ENCODE results near the gene EPB41L3.

DNA sequence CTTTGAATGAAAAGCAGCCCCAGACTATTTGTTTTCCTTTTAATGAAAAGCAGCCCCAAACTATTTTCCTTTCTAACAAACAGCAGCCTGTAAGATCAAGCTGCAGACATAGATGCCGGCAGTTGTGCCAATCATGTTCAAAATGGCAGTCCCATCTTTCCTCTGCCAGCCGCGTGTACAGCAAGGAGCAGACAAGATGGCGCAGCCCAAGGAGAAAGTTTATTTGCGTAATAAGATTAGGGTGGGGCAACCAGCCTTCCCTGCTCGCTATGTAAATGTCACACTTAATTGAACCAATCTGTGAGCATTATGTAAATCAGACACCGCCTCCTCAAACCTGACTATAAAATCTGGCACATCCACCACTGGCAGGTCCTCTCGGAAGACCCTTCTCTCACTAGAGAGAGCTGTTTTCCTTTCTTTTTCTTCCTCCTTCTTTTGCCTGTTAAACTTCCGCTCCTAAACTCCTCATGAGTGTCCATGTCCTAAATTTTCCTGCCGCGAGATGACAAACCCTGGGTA, 226.1 kb downstream of the TGIF1 start:
- RRBS = no CpG with 5 or more reads among the region's 11 CpGs

DNA sequence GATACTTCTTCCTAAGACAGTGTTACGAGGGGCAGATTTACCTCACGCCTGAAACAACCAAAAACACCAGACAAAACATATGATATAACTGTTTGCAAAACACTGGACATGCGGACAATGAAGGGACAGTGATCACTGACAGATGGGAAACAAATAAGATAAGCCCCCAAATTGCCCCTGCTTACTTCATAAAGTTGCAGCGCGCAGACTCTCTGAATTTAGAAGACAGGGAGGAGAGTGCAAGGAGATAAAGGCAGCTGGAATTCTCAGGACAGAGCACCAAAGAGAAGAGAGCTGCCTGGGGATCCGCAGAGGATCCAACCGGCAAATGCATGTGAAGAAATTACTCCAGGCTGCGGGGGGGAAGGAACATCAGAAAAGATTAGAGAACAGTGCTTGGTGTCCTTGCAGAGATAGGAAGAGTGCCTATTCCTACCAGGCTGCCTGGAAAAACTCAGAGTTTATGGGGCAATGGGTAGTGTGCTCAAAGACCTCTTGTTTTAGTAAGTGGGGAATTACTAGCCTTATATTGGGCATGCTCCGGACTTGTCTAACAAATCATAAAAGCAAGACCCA, 500.3 kb downstream of the DLGAP1 start:
- RRBS = no CpG with 5 or more reads among the region's 9 CpGs

GRCh38 chr18:4453191-4453756, 1.8 kb downstream of the DLGAP1 start:
- RRBS = no CpG with 5 or more reads among the region's 8 CpGs

DNA sequence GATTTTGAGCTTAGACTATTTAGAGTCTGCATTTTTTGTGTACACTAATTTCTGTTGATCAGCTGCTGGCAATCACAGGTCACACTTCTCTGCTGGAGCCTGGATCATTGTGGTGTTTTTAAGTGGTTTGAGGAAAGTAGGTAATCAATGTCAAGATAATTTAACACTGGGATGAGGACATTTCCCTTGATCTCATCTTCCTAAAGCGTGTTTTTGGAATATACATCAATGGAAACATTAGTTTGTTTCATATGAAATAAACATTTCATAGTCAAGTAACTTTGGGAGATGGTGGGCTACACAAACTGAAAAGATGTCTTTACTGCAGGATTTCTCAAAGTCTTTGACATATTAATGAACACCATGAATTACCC, 145.1 kb upstream of the DLGAP1 start:
- RRBS = no CpG with 5 or more reads among the region's 1 CpG

DNA sequence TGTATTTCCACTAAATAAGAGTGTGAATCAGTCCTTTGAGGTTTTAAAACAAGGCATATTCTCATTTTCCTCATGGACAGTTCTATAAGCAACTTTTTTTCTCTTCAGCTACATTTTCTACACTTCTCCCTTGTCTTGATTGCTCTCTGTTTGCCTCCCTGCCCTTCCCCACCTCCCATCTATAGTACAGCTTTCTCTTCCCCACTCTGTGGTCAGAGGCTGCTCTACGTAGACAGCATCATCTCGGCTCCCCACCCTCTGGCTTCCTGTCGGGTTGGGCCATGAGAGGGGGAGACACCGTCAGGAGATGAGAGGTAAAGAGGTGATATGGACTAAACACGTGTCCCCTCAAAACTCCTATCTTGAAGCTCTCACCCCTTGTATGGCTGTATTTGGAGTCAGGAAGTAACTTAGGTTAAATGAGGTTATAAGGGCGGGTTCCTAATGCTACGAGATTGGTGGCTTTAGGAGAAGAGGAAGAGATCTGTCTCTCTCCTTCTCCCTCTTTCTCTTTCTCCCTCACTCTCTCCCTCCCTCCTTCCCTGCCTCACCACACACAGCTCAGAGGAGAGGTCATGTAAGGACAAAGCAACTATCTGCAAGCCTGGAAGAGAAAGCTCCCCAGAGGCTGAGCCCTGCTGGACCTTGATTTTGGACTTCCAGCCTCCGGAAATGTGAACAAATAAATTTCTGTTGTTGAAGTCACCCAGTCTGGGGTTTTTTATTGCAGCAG, 138.2 kb downstream of the AKAIN1 start:
- RRBS = no CpG with 5 or more reads among the region's 8 CpGs

- RRBS = 1% methylated on average over 18 of the region's 59 CpGs
Measured at GRCh38 chr18:5237653-5238241, 40.7 kb upstream of the AKAIN1 start.

DNA sequence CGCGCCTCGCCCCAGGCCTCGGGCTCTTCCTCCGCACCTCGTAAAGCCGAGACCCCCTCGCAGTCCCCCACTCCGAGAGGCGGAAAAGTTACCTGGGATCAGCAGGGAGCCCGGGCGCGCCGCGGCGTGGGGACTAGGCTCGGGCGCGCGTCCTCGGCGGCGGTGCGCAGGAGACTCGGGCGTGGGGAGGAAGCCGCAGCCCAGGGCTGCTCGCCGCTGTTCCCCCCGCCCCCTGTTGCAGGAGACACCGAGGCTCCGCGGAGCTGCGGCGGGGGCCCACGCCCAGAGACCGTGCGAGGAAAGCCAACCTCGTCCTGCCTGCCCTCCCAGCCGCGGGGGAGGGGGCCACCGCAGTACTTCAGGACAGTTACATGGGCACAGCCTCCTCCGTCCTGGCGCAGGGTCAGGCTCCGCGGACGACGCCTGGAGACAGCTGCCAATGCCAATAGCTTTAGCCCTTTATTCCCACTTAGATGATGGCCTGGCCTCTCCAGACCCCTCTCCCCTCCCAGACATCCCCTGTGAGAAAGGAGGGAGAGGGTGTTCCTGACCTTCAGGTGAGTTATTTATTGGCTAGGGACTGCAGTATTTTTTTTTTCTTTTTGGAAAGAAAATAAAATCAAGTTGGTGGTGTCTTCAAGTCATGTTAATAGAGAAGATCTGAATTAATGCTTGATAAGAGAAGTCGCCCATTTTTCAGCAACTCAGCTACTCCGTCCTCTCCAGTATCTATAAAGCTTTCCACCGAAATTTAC, at the start of gene EPB41L3:
TSS of gene EPB41L3 (minus strand) at position 177 of the 755 bp plus-strand sequence.
- RRBS = no CpG with 5 or more reads among the region's 51 CpGs

- RRBS = no CpG with 5 or more reads among the region's 6 CpGs
Measured at GRCh38 chr18:5581946-5582412, 38.2 kb upstream of the EPB41L3 start.

DNA sequence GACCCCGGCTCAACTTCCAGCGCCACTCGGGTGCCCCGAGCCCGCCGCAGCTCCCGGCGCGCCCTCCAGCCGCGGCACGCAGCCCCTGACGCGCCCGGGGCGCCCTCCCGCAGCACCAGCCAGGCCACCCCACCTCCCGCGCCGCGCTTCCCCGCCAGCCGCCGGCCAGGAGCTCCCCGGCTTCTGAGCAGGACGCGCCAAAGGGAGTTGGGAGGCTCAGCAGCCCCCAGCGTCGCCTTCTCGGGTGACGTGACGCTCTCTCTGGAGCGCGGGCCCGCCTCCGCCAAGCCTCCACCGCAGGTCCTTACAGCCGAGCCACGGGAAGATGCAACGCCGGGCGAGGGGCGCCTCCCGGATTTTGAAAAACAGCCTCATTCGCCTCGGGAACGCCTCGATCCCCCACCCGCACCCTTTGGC, 85.0 kb upstream of the EPB41L3 start:
- RRBS = 7% methylated on average over 24 of the region's 49 CpGs

GRCh38 chr18:5889993-5891219, 4.9 kb downstream of the TMEM200C start:
- RRBS = 5% methylated on average over 39 of the region's 119 CpGs

DNA sequence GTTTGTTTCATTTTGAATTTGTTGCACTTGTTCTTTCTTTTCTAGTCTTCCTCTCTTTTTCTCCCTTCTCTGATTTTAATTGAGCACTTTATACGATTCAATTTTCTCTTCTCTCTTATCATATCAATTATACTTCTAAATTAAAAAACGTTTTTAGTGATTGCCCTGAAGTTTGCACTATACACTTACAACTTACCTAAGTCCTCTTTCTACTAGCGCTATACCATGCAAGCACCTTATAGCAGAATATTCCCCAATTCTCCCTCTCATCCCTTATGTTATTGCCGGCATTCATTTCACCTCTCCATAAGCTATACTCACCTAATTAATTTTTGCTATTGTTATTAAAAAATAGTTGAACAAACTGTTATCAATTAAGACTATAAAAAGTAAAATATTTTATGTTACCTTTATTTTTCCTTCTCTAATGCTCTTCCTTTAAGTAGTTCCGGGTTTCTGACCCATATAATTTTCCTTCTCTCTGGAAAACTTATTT, 166.4 kb upstream of the TMEM200C start:
- RRBS = no CpG with 5 or more reads among the region's 5 CpGs

- RRBS = no CpG with 5 or more reads among the region's 4 CpGs
Measured at GRCh38 chr18:7290191-7290569, 59.3 kb downstream of the LRRC30 start.

- RRBS = no CpG with 5 or more reads among the region's 2 CpGs
Measured at GRCh38 chr18:7414328-7415030, 152.6 kb upstream of the PTPRM start.

DNA sequence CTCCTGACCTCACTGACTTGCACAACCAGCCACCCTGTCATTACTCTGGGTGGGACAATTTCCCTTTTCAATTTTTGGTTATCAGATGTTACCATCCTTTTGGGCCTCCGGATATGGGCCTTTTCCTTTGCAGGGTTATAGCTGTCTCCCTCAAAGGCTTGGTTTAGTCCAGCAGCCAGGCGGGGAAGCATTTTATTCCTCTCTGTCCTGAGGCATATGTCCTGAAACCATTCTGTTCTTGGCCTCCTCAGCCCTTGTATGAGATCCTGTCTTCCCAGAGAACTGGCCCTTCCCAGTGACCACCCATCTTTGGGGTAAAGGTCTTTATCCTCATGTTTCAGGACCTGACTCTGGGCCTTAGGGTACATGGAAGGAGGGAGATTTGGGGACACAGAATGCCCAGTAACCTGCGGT, 60.1 kb downstream of the PTPRM start:
- RRBS = no CpG with 5 or more reads among the region's 3 CpGs

DNA sequence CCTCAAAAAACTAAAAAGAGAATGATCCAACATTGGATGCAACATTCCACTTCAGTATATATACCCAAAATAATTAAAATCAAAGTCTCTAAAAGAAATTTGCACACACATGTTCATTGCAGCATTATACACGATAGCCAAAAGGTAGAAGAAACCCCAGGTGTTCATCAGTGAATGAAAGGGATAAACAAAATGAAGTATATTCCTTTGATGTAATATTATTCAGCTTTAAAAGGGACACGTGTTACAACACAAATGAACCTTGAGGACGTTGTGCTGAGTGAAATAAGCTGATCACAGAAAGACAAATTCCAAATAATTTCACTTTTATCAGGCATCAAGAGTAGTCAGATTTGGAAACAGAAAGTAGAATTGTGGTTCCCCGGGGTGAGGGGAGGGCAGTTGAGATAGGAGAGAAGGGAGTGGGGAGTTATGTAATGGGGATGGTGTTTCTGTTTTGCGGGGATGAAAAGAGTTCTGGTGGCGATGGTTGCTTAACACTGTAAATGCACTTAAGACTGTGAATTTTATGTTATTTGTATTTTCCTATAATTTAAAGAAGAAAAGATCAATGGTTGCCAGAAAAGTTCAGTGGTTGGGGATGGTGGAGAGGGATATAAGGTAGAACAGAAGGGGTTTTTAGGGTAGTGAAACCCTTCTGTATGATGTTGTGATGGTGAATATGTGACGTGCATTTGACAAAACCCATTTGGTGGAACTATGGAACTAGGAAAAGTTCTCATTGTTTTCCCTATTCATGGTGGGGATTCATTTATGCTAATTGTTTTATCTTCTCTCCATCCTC, 89.1 kb downstream of the PTPRM start:
- RRBS = no CpG with 5 or more reads among the region's 7 CpGs

- RRBS = no CpG with 5 or more reads among the region's 9 CpGs
Measured at GRCh38 chr18:7712012-7713086, 145.2 kb downstream of the PTPRM start.

GRCh38 chr18:8085441-8086002, 518.4 kb downstream of the PTPRM start:
- RRBS = no CpG with 5 or more reads among the region's 6 CpGs

DNA sequence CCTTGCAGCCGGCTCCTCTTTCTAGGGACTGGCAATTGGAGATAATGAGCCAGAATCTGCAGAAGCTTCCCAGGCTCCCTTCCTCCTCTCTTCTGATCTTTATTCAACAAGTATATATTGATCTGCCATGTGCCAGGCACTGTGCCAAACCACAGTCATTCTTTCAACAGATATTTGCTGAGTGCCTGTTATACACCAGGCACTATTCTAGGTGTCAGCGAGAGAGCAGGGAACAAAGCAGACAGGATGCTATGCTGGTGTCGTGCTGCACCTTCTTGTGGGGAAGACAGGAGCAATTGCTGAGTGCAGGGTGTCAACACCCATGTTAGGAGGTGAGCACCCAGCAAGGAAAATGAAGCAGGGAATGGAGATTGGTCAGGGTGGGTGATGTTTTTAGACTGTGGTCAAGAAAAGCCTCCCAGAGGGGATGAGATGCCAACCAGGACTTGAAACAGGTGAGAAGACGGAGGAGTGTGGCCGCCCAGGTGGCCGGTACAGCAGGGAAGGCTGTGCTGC, 307.7 kb upstream of the RAB12 start:
- RRBS = no CpG with 5 or more reads among the region's 6 CpGs

DNA sequence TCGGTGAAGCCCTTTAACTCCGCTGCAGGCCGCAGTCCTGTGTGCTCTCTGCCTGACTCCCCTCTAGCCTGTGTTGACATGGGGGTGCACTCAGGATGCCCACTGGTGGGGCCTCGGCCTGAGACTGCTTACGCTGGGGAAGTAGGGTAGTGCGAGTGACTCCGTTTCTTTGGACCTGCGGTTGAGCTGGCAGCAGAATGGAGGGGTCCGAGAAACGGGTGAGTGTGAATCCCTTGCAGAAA, 5.7 kb downstream of the RAB12 start:
- RRBS = no CpG with 5 or more reads among the region's 10 CpGs

DNA sequence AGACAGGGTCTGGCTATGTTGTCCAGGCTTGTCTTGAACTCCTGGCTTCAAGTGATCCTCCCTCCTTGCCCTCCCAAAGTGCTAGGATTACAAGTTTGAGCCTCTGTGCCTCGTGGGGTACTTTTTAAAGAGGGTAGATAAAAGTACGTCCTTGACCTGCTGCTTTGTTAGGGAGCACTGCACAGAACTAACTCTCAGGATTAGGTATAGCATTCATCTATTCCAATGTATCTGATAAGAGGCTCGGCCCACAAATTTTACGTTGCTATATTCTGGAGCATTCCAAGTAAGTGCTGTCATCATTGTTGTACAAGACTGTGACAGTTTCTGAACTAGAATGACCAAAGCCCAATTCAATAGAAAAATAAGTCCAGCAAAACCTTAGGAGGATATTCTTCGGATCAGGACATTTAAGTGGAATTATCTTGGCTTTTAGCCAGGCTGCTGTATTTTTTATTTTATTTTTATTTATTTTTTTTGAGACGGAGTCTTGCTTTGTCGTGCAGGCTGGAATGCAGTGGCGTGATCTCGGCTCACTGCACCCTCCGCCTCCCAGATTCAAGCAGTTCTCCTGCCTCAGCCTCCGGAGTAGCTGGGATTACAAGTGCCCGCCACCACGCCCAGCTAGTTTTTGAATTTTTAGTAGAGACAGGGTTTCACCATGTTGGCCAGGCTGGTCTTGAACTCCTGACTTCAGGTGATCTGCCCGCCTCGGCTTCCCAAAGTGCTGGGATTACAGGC, 4.2 kb downstream of the MTCL1 start:
- RRBS = no CpG with 5 or more reads among the region's 15 CpGs